Choroid plexus epithelial cell (primary cell): ENCODE results near the gene PRDM15.

- RRBS: no CpG with 5 or more reads among the region's 11 CpGs
Measured at GRCh38 chr21:41680068-41680922, 86.6 kb downstream of the RIPK4 start.

- RRBS: no CpG with 5 or more reads among the region's 5 CpGs
Measured at GRCh38 chr21:41764529-41765196, 2.2 kb downstream of the RIPK4 start.

DNA sequence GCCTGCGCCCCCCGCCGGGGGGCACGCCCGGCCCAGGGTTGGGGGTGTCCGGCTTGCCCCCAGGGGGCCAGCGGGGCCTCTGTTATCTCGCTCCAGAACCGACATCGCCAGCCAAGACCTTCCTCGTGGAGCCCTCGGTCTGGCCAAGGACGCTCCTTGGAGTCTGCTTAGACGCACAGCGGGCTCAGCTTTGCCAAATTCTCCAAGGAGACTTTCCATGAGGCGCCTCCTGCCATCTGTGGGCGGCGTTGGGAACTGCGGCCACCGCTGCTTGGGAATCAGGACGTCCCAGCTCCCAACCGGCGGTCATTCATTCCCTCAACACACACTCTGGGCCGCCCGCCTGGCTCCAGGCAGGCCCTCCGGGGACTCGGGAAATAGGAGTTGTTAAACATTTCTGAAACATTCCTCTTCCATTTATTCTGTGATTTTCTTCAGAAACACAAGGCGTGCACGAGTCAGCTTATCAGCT is 11.4 kb upstream of the RIPK4 start:
- RRBS: 3% methylated on average over 5 of the region's 29 CpGs

GRCh38 chr21:41801049-41801461 is 34.2 kb upstream of the RIPK4 start:
- RRBS: no CpG with 5 or more reads among the region's 16 CpGs

DNA sequence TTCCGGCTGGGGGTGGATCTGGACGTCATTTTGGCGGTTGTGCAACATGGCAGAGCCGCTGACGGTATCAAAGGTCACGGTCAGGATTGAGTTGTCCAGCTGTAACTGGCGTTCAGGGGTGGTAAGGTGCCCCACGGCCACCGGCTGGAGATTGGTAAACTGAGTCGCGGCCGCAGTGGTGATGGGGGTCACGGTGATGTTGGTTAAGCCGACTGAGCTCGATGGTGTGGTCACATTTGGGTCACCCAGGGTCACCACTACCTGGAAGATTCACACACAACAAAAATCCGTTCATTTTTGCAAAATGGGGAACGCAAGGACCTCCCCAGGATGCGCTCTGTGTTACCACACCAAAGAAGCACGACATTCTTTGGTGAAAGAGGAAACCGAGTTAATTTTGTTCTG is 34.6 kb upstream of the RIPK4 start:
- RRBS: no CpG with 5 or more reads among the region's 20 CpGs

- RRBS: no CpG with 5 or more reads among the region's 7 CpGs
Measured at GRCh38 chr21:41812011-41812347, 45.1 kb upstream of the RIPK4 start.

- RRBS: 3% methylated on average over 34 of the region's 95 CpGs
Measured at GRCh38 chr21:41879206-41880308, at the start of gene PRDM15. TSS of gene PRDM15 (minus strand) at chr21:41879344.

DNA sequence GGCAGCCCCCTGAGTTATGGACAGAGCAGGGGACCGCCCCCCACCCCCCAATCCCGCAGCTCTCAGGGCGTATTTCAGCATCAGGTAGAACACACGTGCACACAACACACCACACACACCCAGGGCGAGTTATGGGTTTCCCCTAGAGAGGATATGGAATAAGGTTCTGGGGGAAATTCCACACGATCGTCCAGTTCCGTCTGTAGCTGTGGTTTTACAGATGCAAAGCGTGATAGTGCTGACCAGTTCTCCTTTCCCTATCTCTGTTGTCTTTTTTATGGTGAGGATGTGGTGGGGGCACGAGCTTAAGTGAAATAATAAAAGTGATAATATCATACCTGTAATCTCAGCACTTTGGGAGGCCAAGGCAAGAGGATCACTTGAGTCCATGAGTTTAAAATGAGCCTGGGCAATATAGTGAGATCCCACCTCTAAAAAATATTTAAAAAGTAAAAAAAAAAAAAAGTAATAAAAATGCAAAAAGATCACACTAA is 25.1 kb downstream of the C2CD2 start:
- RRBS: no CpG with 5 or more reads among the region's 10 CpGs

GRCh38 chr21:41948017-41948604 is 5.7 kb downstream of the C2CD2 start:
- RRBS: 12% methylated on average over 2 of the region's 9 CpGs

DNA sequence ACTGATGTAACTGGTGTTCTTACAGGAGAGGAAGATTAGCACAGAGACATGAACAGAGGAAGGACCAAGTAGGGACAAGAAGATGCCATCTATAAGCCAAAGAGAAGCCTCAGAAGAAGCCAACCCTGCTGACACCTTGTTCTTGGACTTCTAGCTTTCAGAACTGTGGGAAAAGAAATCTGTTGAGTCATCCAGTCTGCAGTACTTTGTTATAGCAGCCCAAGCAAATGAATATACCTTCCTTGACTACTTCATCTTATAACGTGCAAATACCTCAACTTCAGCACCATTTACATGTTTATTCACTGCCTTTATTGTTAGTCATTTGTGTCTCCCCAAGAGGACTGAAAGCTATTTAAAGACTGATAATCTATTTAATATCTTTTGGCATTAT is 3.4 kb downstream of the ZBTB21 start:
- RRBS: no CpG with 5 or more reads among the region's 1 CpG

- RRBS: no CpG with 5 or more reads among the region's 9 CpGs
Measured at GRCh38 chr21:42081188-42081624, 10.1 kb downstream of the UMODL1 start.

- RRBS: no CpG with 5 or more reads among the region's 9 CpGs
Measured at GRCh38 chr21:42227830-42228478, 9.0 kb downstream of the ABCG1 start.

GRCh38 chr21:42234342-42235557 is 15.8 kb downstream of the ABCG1 start:
- RRBS: 3% methylated on average over 28 of the region's 90 CpGs

DNA sequence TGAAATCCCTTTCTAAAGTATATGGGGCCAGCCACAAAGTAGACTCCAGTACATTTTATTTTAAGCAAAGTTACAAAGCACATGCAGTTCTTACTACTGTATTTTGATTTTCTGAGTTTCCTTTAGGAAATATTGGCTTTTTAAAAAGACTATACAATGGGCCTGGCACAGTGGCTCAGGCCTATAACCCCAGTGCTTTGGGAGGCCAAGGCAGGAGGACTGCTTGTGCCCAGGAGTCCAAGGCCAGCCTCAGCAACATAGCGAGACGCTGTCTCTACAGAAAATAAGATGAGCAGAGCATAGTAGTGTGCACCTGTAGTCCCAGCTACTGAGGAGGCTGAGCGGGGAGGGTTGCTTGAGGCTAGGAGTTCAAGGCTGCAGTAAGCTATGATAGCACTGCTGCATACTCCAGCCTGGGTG is 23.1 kb downstream of the ABCG1 start:
- RRBS: no CpG with 5 or more reads among the region's 3 CpGs

GRCh38 chr21:42276729-42277166 is 38.5 kb downstream of the TFF3 start:
- RRBS: no CpG with 5 or more reads among the region's 10 CpGs

GRCh38 chr21:42298090-42298974 is 16.9 kb downstream of the TFF3 start:
- RRBS: no CpG with 5 or more reads among the region's 11 CpGs

GRCh38 chr21:42299124-42300015 is 15.8 kb downstream of the TFF3 start:
- RRBS: no CpG with 5 or more reads among the region's 19 CpGs

DNA sequence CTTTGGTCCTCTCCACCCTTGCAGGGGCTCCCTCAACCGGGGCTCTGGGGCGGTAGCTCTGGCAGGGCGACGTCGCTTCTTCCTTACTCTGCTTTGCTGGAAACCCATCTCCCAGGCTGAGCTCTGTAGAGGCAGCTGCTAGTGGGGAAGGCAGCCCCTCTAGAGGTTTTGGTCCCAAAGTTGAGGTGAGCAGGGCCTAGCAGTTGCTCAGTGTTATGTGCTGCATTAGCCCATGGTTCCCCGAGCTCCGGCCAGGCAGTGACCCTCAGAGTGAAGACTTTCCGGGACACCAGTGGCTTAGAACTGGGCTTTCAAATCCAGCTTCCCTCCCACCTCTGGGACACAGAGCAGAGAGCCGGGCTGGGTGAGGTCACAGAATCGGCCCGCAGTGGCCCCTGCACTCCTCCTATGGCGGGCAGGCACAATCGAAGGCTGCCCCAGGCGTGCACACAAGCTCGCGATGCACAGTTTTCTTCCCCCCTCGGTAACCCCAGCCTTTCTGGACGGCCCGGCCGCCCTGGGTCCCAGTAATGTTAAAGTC is 14.0 kb downstream of the TFF3 start:
- RRBS: 79% methylated on average over 2 of the region's 20 CpGs

GRCh38 chr21:42301781-42302496 is 13.3 kb downstream of the TFF3 start:
- RRBS: no CpG with 5 or more reads among the region's 14 CpGs

GRCh38 chr21:42332428-42333301 is 17.5 kb upstream of the TFF3 start:
- RRBS: no CpG with 5 or more reads among the region's 4 CpGs